ENCODE measurements around the gene MARK1.

DNA sequence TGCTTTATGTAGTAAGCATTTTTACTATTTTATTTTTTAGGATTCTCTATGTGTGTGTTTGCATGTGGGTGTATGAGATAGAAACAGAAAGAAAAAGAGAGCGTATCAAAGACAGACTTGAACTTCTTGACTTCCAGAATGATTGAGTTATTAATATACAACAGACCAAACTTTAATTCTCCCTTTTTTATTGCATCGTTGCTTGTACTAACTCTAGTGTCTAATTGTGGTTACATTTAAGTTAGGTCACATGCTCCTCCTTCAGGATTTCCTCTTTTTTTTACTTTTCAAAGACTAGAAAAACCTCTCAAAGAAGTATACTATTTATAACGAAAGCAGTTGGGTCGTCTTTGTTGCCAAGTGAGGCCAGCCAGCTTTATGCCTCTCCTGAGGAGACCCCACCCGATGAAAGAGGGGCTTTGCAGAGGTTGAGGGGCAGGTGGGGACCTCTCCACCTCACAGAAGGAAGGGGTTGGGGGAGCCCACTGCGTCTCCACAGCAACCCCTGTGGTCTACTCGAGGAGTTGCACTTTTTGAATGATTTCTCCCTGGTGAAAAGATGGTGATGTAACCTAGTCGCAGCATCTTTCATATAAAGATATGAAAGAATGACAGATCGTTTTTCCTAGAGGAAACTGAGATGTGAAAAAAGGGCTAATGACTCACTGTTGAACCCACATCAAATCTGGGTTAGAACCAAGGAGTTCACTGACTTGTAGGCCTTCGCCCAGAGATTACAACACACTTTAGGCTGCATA lies 6.3 kb downstream of the TGFB2 start:
- CAGE, long polyA plus RNA: no peak
- RRBS: no CpG with 5 or more reads among the region's 10 CpGs

- CAGE, long polyA plus RNA: no peak
- RRBS: no CpG with 5 or more reads among the region's 4 CpGs
Observed at GRCh38 chr1:219088716-219089432, 84.8 kb upstream of the LYPLAL1 start.

- CAGE, long polyA plus RNA: no peak
- RRBS: no CpG with 5 or more reads among the region's 3 CpGs
Observed at GRCh38 chr1:219272126-219272540, 98.5 kb downstream of the LYPLAL1 start.

DNA sequence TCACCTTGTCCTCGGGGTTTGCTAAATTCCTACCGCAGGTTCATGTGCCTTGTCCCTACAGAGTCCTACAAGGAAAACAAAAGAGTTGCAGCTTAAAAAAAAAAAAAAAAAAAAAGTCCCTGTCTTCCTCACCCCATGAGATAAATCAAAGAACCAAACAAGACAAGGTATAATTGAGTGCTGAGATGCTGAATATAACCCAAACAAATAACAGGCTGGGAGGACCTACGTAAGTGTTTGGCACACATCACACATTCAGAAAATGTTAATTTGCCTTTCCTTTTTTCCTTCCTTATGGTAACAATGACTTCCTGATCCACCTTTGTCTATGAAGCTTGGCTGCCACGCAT lies 44.5 kb downstream of the ZC3H11B start:
- CAGE, long polyA plus RNA: no peak
- RRBS: no CpG with 5 or more reads among the region's 4 CpGs

DNA sequence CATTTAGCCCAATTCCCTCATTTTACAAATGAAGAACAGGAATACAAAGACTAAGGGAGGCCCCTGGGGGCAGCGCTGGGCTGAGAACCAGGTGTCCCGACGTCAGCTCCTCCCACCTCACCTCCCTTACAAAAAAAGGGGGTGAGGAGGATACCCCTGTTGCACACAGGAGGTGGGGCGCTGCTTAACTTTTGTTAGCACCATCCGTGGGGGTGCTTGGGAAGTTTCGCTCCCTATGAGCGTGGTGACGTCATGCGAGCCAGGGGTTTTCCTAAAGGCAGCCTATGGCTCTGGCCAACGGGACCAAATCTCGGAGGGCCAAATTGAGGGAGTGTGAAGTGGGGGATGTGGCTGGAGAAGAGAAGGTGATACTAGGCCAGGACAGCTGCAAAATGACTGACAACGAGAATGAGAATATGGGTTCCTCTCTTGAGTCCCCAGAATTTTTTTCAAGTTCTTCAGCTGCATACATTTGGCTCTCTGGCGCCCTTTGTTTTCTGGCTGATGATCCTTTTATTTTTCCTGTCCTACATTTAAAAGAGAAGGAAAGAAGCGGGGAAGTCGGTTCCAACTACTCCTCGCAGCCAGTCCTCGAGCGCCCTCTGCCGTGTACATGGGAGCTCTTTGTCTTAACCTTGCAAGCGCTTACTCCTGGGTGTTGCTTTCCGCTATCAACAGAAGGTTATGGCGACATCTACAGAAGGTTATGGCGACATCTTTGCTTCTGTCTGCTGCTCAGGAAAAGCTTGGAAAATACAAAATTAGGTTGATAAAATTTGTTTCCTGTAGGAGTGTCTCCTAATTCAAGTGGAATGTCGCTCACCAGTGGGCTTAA lies 47.9 kb upstream of the ZC3H11B start:
- CAGE, long polyA plus RNA: no peak
- RRBS: no CpG with 5 or more reads among the region's 24 CpGs

GRCh38 chr1:219741303-219741715 lies 128.4 kb upstream of the ZC3H11B start:
- CAGE, long polyA plus RNA: no peak
- RRBS: no CpG with 5 or more reads among the region's 2 CpGs

GRCh38 chr1:219954899-219955474 lies 26.6 kb upstream of the SLC30A10 start:
- CAGE, long polyA plus RNA: no peak
- RRBS: no CpG with 5 or more reads among the region's 10 CpGs

- CAGE, long polyA plus RNA: no peak
- RRBS: no CpG with 5 or more reads among the region's 4 CpGs
Observed at GRCh38 chr1:220137037-220137336, 43.1 kb downstream of the IARS2 start.

DNA sequence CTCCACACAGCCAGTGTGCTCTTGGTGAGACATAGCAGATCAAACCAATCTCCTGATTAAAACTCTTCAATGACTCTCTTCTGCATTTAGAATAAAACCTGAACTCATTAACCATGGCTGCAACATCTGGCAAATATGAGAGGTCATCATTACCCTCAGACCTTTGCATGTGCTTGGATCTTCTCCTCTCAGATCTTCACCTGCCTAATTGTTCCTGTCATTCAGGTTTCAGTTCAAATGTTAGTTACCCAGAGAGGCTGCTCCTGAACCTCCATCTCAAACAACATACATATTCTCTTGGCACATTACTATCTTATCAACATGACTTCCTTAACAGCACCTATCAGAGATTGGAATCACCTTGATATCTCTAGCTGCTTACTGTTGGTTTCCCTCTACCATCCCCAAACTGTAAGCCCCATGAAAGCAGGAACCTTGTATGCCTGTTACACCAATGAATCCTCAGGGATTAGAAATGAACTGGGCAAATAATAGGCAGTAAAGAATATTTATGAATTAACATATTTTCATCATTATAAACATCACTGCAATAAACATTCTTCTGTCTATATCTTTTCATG lies 65.6 kb downstream of the RAB3GAP2 start:
- CAGE, long polyA plus RNA: no peak

DNA sequence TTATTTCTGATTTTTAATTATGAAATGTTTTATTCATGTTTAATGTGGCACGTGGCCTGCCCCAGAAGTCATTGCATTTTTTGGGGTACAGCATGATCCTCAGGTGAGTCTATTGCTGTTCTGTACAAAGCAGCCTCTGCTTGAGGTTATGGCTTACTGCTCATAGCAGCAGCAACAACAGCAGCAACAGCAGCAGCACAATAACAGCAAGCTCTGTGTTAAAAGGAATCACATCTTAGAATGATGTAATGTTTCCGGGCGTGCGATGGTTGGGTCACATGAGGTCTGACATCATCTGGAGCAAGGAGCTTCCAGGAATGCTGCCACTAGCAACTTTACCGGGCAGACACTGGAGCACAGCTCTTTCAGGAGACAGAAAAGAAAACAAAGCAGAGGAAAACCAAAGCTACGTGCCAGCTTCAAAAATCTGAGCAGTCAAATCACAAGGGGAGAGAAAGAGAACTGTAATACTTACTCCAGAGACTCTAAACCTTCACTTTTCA lies 28.1 kb upstream of the RAB3GAP2 start:
- CAGE, long polyA plus RNA: no peak
- RRBS: 2% methylated on average over 4 of the region's 6 CpGs

DNA sequence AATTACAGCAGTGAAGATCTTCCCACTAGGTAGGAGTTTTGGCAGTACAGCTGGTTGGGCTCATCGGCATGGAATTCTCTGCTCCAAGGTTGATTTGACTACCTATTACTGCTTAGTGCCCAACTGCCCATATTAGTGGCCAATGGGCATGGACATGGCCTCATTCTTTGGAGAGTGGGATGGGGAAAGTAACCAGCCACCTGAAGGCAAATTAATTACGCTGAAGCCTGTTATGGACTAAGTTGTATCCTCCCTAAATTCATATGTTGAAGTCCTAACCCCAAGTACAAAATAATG lies 88.6 kb upstream of the RAB3GAP2 start:
- CAGE, long polyA plus RNA: no peak
- RRBS: no CpG with 5 or more reads among the region's 2 CpGs

DNA sequence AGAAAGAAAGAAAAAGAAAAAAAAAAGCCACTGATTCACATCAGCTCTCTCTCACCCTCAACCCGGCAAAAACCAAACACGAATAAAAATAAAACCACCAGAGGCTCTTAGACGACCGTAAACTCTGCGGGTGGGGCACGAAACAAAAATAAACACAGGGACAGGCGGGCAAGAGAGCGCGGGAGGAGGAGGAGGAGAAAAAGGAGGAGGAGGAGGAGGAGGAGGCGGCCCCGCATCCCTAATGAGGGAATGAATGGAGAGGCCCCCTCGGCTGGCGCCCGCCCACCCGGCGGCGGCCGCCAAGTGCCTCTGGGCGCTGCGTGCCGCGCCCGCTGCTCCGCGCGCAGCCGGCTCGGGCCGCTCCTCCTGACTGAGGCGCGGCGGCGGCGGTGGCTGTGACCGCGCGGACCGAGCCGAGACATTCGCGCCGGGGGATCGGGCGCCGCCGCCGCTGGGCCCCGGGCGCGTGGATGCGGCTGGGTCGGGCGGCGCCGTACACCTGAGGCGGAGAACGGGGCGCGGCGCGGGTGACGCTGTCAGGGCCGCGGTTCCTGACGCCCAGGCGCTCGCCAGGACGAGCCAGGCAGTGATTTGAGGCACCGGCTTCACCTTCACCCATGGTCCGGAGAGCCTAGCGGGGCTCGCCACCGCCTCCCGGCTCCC lies at the start of gene MARK1:
Gene MARK1 (plus strand): TSS at position 285 of the 663 bp plus-strand sequence.
- CAGE, long polyA plus RNA: no peak
- RRBS: 1% methylated on average over 27 of the region's 74 CpGs

DNA sequence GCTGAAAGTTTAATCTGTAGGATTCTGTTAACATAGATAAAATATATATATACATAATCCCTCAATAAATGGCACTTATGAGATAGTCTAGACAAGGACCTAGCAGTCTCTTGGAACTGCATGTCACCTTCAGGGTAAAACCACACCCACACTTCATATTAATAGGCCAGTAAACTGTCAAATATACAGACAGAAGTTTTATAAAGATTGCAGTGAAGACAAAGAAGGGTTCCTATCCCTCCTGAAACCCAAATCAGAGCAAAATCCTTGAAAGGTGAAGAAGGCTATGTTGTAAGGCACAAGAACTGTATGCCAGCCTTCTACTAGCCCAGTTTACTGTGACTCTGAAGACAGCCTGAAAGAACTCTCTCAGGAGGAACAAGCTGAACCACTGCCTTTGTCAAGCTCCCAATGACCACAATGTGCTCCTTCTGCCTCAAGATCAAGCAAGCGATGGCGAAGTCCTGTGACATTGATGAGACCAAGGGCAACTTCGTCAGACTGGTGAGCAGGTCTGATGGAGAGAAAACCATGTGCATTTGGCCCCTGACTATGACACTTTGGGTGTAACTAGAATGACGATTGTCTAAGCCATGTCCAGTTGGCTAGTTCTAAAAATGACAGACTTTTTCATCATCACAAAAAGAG lies 60.9 kb downstream of the MARK1 start:
- CAGE, long polyA plus RNA: no peak
- RRBS: no CpG with 5 or more reads among the region's 4 CpGs

- CAGE, long polyA plus RNA: no peak
- RRBS: no CpG with 5 or more reads among the region's 10 CpGs
Observed at GRCh38 chr1:220754674-220755466, 6.7 kb downstream of the MTARC2 start.

- CAGE, long polyA plus RNA: no peak
- RRBS: no CpG with 5 or more reads among the region's 4 CpGs
Observed at GRCh38 chr1:220804361-220804774, 17.7 kb downstream of the MTARC1 start.

GRCh38 chr1:221118096-221118560 lies 238.9 kb downstream of the HLX start:
- CAGE, long polyA plus RNA: no peak
- RRBS: no CpG with 5 or more reads among the region's 1 CpG

GRCh38 chr1:221335785-221336723 lies 405.8 kb downstream of the DUSP10 start:
- CAGE, long polyA plus RNA: no peak
- RRBS: no CpG with 5 or more reads among the region's 8 CpGs

DNA sequence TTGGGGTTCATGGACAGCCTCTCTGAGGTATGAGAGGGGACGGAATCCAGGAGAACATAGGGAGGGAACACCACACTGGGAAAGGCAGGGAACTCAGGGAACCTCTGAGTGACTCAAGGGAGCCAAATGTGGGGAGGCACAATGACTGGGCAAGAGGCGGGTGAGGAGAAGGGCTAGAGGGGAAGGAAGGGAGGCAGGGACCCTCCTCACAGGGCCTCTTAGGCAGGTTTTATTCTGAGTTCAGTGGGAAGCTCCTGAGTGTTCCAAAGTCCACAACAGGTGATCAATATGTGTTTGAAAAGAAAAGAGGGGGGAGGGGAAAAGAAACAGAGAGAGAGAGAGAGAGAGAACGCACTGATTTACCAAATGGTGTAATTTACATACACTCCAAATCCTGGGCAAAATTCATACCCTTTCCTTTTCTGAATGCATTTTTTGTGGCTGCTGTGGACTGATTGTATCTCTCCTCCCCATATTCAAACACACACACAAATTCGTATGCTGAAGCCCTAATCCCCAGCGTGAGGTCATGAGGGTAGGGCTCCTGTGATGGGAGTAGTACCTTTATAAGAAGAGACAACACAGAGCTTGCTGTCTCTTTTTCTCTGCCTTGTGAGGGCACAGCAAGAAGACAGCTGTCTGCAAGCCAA lies 24.6 kb downstream of the DUSP10 start:
- CAGE, long polyA plus RNA: no peak
- RRBS: no CpG with 5 or more reads among the region's 5 CpGs

- CAGE, long polyA plus RNA: no peak
- RRBS: no CpG with 5 or more reads among the region's 4 CpGs
Observed at GRCh38 chr1:221734731-221735645, 6.9 kb downstream of the DUSP10 start.

- CAGE, long polyA plus RNA: no peak
- RRBS: no CpG with 5 or more reads among the region's 24 CpGs
Observed at GRCh38 chr1:221738687-221739832, 2.8 kb downstream of the DUSP10 start.